Peritoneum (tissue), 1 donor: ENCODE data around the genes OTUD6A, GDPD2, CXorf65 and NONO.

DNA sequence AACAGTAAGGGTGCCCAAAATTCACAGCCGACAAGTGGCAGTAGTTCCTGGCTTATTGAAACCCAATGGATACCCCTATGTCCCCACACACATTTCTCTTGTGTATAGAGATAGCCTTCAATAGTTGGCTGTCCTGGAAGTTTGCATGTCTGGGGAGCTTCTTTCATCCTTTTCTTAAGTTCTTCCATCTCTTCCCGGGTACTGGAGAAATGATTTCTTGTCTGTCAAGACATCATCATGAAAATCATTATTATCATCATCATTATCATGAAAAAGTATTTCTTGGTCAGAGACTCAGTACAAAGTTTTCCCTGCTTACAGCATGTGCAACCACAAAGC, 223.3 kb downstream of the OPHN1 start:
- PRO-cap = no peak

- PRO-cap = no peak
Measured at GRCh38 chrX:68665505-68665940, 18.1 kb downstream of the STARD8 start.

DNA sequence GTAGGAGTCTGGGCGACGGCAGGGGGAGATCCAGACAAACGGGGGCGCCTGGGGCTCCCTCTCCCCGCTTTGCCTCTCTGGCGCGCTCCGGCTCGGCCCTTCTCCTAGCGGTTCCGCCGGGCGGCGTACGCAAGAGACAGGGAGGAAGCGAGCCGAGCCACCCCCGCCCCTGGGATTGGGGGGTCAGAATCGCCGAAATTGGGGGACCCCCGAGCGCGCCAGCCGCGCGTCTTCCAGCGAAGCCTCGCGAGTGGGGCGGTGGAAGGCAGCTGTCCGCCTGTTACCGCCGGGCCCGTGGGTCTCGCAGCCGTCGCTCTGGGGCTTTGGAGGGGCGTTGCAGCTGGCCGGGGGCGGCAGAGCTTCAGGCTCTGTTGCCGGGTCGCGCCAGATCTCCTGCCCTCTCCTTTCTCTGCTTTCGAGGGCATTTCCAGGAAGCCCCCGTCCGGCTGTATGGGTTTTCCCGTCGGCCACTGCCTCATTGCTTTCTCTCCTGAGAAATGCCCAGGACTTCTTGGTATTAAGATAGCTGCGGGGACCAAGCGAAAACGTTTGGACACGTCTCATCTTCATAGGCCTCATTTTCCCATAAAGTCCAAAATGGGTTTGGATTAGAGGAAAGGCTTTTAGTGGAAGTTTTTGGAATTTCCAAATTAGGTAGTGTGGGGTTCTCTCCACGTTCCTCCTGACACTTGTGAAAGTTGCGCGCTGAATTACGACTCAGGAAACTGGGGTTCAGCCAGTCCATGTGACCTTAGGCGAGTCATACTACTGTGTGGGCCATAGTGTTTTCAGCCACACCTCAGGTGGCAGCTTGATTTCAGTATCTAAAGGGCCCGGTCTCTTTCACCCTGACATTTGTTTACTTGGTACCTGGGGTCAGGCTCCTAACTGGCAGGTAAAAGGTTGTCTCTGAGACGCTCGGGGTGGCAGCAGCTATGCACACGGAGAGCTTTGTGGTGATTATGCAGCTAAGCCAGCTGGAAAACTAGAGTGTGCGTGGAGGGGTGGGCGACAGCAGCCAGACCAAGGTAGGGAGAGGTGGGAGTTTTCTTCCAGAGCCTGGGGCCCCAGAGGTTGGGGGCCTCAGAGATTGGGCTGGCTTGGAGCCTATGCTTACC, 46.7 kb downstream of the STARD8 start:
- PRO-cap = no peak

DNA sequence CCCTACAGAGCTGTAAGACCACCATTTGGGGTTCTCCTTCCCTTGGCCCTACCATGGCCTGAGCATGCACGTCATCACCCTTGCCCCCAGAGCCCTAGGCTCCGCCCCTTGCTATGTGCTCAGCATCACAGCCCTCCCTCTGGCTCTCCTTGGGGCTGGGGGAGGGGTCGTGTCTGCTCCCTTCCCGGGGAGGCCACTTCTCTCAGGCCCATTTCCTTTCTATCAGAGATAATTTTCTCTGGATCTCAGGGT, 55.8 kb downstream of the STARD8 start:
- PRO-cap = no peak

- PRO-cap = no peak
Measured at GRCh38 chrX:68703619-68703864, 56.1 kb downstream of the STARD8 start.

DNA sequence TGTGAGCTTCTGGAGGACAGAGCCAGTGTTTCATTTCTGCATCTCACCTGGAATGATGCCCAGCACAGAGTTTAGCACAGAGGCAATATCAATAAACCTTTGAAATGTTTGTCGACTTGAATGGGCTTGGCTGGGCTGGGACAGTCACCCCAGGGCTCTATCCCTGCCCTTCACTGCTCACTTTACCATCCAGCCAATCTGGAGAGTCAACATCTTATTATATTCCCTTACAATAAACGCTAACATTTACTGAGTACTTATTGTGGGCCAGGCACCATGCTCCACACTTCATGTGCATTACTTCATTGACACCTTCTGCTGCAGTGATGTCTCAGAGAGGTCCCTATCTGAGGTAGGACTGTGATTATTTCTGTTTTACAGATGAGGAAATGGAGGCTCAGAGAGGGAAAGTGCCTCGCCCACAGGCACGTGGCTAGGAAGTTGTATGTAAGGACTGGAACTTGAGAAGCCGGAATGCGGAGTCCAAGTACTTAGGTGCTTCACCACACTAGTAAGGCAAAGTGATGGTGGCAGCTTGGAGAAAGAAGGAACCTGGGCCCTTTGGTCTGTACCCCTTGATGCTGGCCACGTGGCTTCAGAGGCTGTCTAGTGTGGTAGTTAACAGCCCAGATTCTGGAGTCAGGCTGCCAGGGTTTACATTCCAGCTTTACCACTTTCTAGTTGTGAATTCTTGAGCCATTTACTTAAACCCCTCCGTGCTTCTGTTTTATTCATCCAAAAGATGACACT, 19.6 kb downstream of the EFNB1 start:
- PRO-cap = no peak

DNA sequence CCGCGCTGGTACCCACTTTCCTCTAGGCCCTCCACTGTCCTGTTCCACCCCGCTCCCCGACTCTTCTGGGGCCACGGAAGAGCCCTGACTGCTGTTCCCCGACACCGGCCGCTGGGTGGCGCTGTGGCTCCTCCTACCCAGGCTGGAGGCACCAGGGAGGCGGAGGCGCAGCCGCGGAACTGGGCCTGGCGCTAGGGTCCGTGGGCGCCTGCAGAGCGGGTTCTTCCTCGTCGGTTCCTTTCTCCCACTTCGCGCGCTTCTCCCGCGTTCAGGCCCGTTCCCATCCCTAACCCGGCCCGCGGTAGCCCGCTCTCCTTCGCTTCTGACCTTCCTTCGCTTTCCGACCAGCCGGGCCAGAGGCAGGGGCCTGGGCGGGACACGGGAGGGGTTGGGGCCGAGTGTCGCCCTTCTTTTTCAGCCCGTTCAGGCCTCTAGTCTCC, 34.2 kb downstream of the NALF2 start:
- PRO-cap = no peak

- PRO-cap = no peak
Measured at GRCh38 chrX:70062257-70062712, at the start of gene OTUD6A. Gene OTUD6A (plus strand): TSS chrX:70062457.

DNA sequence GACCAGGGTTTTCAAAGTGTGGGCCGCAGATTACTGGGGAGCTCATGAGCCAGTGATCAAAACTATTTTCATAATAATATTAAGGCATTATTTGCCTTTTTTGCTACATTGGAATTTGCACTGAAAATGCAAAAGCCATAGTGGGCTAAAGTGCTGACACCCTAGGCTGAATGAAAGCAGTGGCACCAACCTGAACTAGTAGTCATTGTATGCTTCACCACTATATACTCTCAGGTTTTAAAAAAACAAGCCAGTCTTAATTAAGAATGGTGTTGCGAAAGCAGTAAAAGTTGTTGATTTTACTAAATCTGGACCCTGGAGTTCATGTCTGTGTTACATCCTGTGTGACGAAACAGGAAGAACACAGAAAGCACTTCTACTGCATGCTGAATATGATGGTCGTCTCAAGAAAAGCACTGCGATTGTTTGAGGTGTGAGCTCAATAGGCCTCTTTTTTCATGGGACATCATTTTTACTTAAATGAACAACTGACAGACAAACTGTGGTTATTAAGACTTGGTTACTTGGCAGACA, 24.3 kb upstream of the GDPD2 start:
- PRO-cap = no peak

DNA sequence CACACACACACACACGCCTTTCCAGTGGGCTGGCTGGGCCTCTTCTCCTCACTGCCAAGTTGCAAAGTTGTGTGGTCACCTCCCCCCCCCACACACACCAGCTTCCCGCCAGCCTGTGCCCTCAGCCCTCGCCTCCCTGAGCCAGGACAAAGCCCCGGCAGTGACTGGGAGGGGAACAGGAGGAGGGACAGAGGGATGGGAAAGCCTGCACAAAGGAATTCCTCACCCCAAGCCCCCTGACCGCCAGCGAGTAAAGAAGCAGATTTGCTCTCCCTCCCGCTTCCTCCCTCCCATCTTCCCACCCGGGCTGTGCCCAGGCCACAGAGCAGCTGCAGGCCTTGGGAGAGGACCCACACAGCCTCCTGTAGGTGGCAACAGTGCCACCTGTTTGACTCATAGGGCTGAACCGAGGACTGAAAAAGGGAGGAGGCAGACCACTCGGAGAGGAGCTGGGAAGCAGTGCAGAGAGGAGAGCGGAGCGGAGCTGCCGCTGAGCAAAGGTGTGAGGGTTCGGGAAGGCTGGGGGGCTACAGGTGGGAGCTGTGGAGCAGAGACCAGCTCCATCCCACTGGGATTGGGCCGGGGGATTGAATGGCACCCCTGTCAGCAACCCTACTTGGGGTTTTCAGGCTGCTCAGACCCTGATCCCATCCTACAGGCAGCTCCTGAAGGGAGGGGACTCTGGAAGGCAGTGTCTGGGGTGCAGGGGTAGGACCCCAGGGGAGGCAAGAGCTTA, at the start of gene GDPD2:
TSS of gene GDPD2 (plus strand) at position 432 of the 736 bp plus-strand sequence.
- PRO-cap = no peak

- PRO-cap = no peak
Measured at GRCh38 chrX:71106618-71106880, at the start of gene CXorf65. Gene CXorf65 (minus strand): TSS chrX:71106740.

DNA sequence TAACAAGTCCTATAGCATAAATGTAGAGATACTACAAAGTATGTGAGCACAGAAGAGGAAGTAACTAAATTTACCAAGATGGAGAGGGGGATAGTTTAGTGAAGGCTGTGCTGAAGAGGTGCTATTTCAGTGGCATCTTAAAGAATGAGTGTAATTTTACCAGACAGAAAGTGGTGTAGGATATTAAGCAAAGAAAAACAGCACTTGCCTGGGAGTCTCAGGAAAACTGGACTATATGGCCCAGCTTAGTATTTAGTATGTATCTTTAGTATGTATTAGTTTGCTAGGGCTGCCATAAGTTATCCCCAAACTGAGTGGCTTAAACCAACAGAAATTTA, 1.3 kb upstream of the IL2RG start:
- PRO-cap = no peak

DNA sequence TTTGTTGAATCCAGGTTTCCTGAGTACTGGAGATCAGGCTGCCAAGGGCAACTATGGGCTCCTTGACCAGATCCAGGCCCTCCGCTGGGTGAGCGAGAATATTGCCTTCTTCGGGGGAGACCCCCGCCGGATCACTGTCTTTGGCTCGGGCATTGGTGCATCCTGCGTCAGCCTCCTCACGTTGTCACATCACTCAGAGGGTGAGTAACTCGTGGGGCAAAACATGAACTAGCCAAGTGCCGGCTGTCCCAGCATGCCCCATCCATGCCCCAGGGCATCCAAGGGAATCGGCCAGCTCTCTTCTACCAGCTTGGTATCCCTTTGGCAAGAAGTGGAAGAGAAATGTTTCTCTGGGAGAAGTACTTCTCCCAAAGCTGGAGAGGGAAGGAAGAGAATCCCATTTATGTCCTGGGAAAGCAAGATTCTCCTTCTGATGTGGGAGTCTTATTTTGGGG, 19.5 kb downstream of the NLGN3 start:
- PRO-cap = no peak

GRCh38 chrX:71217264-71217894, 5.6 kb upstream of the GJB1 start:
- PRO-cap = no peak

DNA sequence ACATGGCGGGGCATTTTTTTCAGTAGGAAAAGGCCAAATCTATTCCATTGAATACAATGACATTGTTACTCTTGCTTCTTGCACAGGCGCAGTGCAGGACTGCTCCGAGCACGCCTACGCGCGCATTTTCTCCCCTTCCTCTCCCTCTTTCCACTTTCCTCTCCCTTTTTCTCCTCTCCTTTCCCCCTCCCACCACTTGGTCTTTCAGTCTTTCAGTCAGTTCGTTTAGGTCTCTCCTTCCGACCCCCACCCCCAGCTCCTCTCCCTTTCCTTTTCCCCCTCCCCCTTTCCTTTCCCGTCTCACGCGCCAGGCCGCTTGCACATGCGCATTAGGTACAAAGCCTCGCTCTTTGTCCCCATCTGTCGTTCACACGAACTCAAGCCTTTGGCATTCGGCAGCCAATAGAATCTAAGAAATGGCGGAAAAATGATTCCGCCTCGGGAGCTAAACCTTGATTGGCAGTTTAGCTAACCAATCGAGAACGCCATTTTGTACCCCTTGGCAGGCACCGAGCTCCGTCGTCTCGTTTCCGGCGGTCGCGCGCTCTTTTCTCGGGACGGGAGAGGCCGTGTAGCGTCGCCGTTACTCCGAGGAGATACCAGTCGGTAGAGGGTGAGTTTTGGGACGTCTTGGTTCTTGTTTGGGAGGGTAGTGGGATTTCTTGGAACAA, at the start of gene NONO:
TSS of gene NONO (plus strand) at position 527 of the 671 bp plus-strand sequence.
- PRO-cap = no peak

GRCh38 chrX:71392402-71393011, 26.4 kb downstream of the TAF1 start:
- PRO-cap = no peak

- PRO-cap = no peak
Measured at GRCh38 chrX:71393935-71394256, 27.7 kb downstream of the TAF1 start.

GRCh38 chrX:71453779-71454794, 78.8 kb upstream of the OGT start:
- PRO-cap = no peak

DNA sequence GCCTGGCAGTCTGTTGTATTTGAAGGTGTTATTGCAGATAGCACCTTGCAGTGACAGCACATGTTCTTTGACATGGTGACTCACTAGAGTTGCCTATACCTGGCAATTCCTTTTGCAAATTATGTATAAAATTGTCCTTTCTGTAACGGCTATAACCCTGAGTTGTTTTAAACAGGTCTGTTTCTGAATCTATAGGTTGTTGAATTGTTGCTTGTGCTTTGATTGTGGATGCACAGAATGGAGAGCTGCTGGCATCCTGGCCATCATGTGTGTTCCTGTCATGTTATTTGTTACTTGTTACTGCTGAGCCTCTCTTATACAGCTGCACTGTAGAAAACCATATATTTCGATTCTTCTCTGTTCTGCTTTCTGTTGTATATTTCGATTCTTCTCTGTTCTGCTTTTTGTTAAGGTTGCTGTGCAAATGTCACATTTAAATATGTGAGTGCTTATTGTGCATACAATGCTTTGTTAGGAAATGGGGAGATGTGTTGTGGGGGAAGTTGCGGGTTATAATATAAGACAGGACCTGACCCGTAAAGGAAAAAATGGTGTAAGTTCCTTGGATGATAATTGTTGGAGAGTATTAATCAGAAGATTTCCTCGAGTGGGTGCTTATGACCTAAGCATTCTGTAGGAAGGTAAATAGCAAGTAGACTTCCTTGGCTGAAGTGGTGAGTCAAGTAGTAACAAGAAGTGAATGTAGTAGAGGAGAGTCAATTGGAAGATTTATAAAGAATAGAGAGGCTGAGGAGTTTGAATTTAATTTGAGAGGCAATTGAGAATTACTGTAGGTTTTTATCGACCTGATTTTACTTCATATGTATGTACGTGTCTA, 8.3 kb downstream of the OGT start:
- PRO-cap = no peak

GRCh38 chrX:71567325-71567792, 10.9 kb upstream of the GCNA start:
- PRO-cap = no peak